MCF 10A (cell line): Measurements from ENCODE around the gene PSMB11.

- PRO-cap, result bidirectional peak, plus-strand start at chr14:22767086, minus-strand start at chr14:22767140
- RRBS, result 2% methylated on average over 5 of the region's 40 CpGs
Measured at GRCh38 chr14:22766815-22767565, 502 bp downstream of the OXA1L start.

DNA sequence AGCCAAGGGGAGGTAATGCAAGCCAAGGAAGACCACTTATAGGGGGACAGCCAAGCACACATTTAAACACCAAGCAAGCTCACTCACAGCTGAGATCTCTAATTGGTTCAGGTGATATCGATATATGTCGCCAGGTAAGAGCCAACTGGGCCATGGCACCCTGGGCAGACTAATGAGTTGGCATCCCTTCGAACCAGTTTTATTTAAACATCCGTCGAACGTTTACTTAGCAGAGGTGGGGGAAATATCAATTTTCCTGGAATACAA lies 4.9 kb upstream of the SLC7A7 start:
- PRO-cap, result no peak
- RRBS, result no CpG with 5 or more reads among the region's 6 CpGs

DNA sequence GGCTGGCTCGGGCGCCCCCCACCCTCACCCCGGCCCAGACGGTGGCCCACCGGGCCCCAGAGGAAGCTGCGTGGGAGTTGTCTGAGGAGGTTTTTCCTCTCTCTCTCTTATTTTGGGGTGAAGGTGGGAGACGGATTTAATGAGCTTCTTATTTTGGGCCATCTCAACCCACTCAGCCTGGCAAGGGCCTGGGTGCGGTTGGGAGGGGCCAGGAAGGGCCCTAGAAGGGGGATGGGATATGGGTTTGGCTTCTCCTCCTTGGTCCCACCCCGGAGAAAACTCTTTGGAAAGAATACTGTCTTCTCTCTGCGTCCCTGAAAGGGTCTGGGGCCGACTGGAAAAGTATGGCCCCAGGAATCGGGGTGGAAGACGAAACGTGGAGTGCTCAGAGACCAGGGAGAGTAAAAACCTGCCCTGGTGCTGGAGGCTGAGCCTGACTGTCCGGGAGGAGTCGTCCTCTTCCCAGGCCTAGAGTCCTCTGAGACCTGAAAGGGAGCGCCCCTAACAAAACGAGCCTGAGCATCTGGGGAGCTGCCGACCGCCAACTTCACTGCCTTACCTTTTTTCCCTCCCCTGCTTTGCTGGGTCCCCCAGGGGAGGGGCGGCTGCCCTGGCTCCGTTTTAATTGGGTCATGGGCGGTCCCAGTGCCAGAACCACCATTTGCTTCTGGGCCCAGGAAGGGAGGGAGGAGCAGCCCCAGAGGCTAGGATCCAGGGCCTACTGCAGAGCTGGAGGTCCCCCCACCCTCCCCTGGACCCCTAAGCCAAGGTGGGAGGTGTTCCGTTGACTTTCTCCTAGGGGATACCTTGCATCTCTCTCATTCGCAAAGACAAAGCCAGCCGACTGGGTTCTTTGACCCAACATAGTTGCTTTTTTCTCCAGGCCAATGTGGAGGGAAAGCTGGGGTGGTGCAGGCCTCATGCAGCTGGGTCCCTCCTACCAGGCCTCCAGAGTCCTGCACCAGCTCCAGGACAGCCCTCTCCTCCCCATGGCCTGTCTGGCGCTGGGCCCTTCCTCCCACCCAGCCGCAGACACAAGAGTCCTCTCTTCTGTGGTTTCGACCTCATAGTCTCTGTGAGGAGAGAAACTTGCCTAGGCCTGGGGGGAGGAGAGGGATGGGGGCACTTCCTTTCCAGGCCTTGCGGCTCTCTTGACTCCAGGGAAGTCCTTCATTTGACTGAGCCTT lies 1.8 kb downstream of the MMP14 start:
- PRO-cap, result bidirectional peak, plus-strand start at position 304 of the sequence, minus-strand start at position 174 of the sequence; bidirectional peak, plus-strand start at position 661 of the sequence, minus-strand start at position 552 of the sequence
- RRBS, result under 1% methylated on average over 3 of the region's 30 CpGs

- PRO-cap, result unidirectional peak, minus-strand start at chr14:22853582
- RRBS, result no CpG with 5 or more reads among the region's 6 CpGs
Measured at GRCh38 chr14:22853528-22853714, 17.0 kb downstream of the MMP14 start.

GRCh38 chr14:22871207-22871563 lies 355 bp upstream of the LRP10 start:
- PRO-cap, result bidirectional peak, plus-strand start at chr14:22871412, minus-strand start at chr14:22871327
- RRBS, result no CpG with 5 or more reads among the region's 12 CpGs

DNA sequence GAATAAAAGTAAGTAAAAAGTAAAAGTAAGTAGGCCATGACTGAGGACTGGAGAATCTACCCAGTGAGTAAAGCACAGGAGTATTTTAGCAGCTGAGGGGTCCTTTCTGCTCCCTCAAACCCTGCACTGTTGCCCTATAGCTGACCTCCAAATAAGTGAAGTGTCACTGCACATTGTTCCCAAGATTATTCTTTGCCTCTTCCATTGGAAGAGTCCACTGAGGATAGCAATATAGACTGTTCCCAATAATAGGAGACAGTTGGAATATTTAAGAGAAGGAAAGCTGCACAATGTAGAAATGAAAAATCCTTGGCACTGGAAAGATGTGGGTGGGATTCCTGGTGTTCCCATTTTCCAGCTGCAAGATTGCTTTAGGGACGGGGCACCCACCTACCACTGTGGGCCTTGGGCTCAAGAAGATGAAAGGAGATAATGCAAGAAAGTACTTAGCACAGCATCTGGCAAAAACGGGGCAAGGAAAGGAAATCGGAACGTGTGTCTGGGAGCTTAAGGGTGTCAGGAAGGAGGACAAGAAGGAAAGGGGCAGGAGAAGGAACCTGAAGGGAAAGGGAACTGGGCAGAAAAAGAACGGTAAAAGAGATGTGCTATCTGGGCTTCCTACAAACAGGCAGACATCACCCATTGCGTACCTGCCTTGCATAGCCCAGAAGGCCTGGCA lies 1.2 kb upstream of the REM2 start:
- PRO-cap, result unidirectional peak, plus-strand start at position 81 of the sequence
- RRBS, result no CpG with 5 or more reads among the region's 6 CpGs

- PRO-cap, result no peak
- RRBS, result no CpG with 5 or more reads among the region's 3 CpGs
Measured at GRCh38 chr14:22885051-22885556, 2.1 kb downstream of the REM2 start.

DNA sequence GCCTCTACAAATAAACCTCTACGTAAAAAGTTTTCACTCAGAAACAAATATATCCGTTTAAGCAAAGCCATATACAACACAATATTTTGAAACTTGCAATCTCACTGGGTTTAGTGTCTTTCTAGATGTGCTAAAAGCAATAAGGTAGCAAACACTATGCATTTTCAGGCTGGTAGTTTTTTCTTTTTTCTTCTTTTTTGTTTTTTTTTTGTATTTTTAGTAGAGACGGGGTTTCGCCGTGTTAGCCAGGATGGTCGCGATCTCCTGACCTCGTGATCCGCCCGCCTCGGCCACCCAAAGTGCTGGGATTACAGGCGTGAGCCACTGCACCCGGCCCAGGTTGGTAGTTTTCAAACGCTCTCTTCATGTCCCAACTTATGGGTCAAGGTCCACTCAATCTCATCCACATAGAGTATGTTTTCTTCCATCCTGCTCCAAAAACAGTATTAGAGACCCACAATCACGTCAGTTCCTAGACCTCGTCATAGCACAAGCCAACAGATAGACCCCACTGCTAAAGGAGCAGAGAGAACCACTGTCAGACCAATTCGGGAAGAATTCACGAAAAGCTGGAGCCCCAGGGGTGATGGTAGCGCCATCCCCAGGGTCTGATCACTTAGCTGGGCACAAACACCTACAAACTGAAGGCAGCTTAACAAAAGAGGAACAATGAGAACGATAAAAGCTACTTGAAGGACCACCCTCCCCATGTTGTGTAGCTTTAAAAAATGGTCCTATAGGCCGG lies 1.4 kb downstream of the RBM23 start:
- PRO-cap, result no peak
- RRBS, result no CpG with 5 or more reads among the region's 21 CpGs

GRCh38 chr14:22955852-22956343 lies 992 bp downstream of the HAUS4 start:
- PRO-cap, result no peak
- RRBS, result no CpG with 5 or more reads among the region's 11 CpGs

DNA sequence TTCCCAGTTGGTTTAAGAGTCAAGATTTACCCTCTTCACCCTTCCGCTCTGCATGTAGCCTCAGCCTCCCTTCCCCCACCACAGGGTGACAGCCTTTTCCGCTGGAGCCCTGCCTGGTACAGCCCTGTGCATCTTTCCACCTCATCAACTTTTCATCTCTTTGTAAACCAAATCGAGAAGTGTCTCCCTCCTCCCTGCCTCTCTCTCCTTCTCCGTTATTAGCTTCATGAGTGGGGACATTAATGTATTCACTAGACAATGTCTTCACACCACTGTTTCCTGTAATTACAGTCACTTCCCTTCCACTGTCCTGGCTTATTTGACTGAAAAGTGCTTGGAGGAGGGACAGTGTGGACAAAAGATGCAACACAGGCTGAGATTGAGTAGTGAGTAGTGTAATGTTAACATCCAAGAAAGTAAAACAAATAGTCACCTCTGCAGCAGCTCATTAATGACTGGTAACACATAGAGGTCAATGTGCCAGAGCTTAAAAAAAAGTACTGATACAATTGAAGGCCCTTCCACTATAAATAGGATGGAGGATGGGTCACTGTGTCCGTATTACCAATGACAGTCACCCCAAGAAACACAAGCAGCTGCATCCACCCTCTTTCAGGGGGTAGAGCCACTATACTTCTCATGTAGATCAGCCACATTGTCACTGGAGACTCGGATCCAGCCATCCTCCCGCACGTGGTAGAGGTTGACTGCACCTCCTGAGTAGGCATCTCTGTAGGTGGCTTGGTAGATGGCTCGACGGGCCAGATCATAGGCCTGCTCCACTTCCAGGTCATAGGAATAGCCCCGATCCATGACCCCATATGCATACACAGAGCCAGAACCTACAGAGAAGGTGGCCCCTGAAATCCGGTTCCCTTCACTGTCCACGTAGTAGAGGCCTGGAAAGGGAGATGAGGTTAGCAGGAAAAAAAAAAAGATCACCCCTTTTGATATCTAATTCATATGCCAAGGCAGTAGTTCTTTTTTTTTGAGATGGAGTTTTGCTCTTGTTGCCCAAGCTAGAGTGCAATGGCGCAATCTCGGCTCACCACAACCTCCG lies 8.9 kb downstream of the PSMB5 start:
- PRO-cap, result no peak
- RRBS, result no CpG with 5 or more reads among the region's 16 CpGs

DNA sequence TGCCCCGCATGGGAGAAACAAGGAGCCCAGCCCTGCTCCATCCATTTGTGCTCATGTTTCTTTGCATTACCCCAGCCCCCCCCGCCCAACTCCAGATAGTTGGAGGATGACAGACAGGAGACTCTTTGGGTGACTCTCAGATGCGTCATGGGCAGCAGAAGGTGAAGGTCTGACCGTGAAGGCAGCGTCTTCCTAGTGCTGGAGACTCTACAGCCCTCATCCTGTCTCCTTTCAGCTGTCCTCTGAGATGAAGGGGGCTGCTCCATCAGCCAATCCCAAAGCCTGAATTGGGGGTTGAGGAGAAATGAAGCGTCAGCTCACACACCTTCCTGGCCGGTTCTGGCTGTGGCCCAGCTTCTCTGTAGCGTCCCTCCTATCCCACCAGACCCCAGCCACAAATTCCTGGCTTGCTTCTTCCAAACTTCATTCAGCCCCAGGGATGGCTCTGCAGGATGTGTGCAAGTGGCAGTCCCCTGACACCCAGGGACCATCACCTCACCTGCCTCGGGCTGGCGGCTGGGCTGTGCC lies at the start of gene PSMB11:
Gene PSMB11 (plus strand): TSS at position 426 of the 528 bp plus-strand sequence.
- PRO-cap, result no peak
- RRBS, result no CpG with 5 or more reads among the region's 10 CpGs

GRCh38 chr14:23118815-23119119 lies 288 bp downstream of the CEBPE start:
- PRO-cap, result no peak
- RRBS, result 67% methylated on average over 10 of the region's 18 CpGs

DNA sequence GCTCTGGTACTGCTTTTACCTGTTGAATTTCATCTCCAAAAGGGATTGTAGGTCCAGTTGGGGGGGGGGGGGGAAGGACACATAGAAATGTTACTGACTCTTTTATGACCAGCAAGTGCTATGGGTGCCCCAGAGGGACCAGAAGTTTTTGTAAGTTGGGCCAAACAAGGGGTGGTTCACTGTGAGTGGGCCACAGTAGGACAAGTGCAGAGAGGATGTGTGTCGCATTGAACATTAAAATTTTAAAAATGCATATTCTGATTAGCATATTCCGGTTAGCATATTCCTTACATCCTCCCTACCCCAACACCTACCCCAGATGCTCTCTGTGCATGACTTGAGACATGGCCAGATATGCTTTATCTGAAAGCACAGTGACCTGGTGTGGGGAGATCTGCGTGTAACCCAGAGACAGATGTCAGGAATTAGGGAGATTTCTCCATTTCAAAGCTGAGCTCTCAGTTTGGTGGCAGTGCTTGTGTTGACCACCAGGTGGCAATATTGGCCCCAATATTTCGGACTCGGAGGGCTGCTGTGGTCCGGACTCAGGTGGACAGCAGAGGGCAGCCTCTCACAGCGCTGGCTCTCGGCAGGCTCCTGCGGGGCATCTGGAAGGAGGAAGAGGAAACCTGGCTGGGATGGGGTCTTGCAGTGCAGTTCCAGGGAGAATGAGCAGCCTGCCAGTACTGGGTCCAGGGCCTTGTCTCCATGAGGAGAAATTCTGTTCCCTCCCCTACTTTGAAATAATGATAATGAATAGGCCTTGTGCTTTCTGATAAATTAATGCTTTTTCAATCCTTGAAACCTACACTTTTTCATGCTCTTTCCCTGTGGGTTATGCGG lies 1.6 kb upstream of the CEBPE start:
- PRO-cap, result no peak
- RRBS, result no CpG with 5 or more reads among the region's 10 CpGs

GRCh38 chr14:23275294-23275968 lies 10.5 kb downstream of the HOMEZ start:
- PRO-cap, result no peak
- RRBS, result no CpG with 5 or more reads among the region's 7 CpGs

- PRO-cap, result no peak
- RRBS, result no CpG with 5 or more reads among the region's 7 CpGs
Measured at GRCh38 chr14:23309298-23310160, 2.9 kb downstream of the BCL2L2 start.

DNA sequence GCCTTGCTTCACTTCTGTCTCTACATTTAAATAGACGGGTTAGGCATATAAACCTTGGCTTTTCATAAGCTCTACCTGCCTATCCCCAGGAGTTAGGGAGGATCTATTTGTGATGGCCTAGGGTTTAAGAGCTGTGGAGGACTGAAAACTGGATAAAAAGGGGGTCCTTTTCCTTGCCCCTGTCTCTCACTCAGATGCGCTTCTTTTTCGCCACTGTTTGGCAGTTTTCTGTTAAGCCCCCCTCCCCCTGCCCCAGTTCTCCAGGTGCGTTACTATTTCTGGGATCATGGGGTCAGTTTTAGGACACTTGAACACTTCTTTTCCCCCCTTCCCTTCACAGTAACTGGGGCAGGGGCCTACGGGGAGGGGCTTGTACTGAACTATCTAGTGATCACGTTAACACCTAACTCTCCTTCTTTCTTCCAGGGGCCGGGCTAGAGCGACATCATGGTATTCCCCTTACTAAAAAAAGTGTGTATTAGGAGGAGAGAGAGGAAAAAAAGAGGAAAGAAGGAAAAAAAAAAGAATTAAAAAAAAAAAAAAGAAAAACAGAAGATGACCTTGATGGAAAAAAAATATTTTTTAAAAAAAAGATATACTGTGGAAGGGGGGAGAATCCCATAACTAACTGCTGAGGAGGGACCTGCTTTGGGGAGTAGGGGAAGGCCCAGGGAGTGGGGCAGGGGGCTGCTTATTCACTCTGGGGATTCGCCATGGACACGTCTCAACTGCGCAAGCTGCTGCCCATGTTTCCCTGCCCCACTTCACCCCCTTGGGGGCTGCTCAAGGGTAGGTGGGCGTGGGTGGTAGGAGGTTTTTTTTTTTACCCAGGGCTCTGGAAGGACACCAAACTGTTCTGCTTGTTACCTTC lies 3.8 kb downstream of the PABPN1 start:
- PRO-cap, result no peak
- RRBS, result no CpG with 5 or more reads among the region's 12 CpGs

DNA sequence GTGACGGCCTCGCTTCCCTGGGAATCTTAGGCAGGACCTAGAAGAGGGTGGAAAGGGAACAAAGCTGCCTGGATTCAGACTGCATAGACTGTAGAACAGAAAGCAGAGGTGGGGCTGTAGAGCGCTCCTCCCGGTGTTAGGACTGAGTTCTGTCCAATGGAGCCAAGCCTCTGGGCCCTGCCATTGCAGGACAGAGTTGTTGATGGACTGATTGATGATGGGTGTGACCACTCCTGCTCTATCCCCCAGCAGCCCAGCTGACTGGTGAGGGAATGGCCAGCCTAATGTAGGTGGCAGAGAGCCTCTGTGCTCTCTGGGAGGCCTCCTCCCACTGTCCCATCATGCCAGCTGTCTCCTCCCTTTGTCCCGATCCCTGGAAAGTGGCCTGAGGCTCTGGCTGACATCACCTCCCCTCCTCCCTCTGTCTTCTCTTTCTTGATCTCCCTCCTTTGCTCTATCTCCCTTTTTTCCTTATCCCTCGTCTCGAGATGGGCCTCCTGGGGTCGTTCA lies 837 bp downstream of the EFS start:
- PRO-cap, result no peak
- RRBS, result no CpG with 5 or more reads among the region's 8 CpGs

GRCh38 chr14:23365653-23365968 lies 639 bp upstream of the EFS start:
- PRO-cap, result no peak
- RRBS, result 50% methylated on average over 16 of the region's 40 CpGs

- PRO-cap, result no peak
- RRBS, result 100% methylated on average over 1 of the region's 13 CpGs
Measured at GRCh38 chr14:23443336-23443861, 7.9 kb upstream of the MYH7 start.

GRCh38 chr14:23447814-23448368 lies 12.4 kb upstream of the MYH7 start:
- PRO-cap, result no peak
- RRBS, result no CpG with 5 or more reads among the region's 6 CpGs